SK-N-SH (cell line): ENCODE measurements around the gene MEAF6.

- RRBS, result no CpG with 5 or more reads among the region's 2 CpGs
CAGE:
- cytosol, long polyA plus RNA, result no peak
- long polyA plus RNA, result no peak
- nucleus, long polyA plus RNA, result no peak
Observed at GRCh38 chr1:36149965-36150109, 551 bp upstream of the TRAPPC3 start.

GRCh38 chr1:36157400-36157932 lies 1.5 kb downstream of the MAP7D1 start:
- RRBS, result no CpG with 5 or more reads among the region's 5 CpGs
CAGE:
- cytosol, long polyA plus RNA, result no peak
- long polyA plus RNA, result no peak
- nucleus, long polyA plus RNA, result no peak

GRCh38 chr1:36183074-36183878 lies 27.3 kb downstream of the MAP7D1 start:
- RRBS, result no CpG with 5 or more reads among the region's 7 CpGs
CAGE:
- cytosol, long polyA plus RNA, result no peak
- long polyA plus RNA, result no peak
- nucleus, long polyA plus RNA, result no peak

DNA sequence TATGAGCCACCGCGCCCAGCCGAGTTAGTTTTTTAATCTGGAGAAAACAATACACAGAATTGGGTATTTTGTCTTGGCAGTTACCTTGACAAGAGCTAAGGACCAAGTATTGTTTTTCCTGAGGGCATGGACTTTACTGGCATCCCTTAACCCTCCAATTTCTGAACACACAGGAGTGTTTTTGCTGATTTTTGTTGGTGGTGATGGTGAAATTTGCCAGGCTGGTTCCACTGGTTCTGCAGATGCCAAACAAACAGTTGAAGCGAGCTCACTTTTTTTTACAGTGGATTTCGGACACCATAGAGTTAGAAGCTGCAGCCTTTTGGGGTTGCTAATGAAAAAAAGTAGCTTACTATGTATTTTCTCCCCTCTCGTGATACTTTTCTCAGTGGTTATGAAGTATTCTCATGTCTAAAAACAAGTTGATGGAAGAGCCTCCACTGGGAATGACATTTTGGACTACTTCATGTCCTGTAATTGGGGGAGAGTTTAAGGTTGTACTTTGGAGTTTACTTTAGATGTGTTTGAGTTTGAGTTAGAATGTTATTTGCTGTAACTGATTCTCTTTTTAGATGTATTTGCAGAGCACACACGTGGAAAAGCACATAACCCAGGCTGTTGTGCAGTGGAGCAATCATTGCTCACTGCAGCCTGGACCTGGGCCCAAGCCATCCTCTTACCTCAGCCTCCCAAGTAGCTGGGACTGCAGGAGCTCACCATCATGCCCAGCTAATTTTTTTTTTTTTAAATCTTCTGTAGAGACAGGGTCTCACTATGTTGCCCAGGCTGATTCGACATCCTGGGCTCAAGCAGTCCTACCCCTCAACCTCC lies 36.9 kb upstream of the SH3D21 start:
- RRBS, result no CpG with 5 or more reads among the region's 8 CpGs
CAGE:
- cytosol, long polyA plus RNA, result no peak
- long polyA plus RNA, result no peak
- nucleus, long polyA plus RNA, result no peak

DNA sequence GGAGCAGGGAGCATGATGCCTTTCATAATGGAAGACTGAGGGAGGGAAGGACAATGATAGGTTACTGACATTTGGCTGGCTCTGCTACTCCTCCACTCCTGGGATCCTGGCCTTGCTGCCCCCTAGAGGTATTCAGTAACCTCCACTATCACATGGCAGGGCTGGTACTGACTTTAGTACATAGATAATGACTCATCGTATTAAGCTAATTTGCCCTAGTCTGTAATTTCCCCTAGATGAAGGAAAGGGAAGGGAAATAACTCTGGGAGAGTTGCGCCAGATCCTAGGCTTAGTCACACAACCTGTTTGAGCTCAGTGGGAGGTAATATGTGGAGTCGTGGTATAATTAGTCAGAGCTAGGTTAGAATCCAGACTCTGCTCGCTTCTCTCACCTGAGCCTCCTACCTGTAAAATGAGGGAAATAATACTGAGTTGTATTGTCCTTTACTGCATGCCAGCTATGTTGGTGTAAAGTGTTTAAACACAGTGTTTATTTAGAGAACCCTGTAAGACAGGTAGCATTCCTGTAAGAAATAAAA lies 6.2 kb upstream of the SH3D21 start:
- RRBS, result no CpG with 5 or more reads among the region's 4 CpGs
CAGE:
- cytosol, long polyA plus RNA, result no peak
- long polyA plus RNA, result no peak
- nucleus, long polyA plus RNA, result no peak

GRCh38 chr1:36354794-36355332 lies 30.9 kb downstream of the STK40 start:
- RRBS, result no CpG with 5 or more reads among the region's 12 CpGs
CAGE:
- cytosol, long polyA plus RNA, result no peak
- long polyA plus RNA, result no peak
- nucleus, long polyA plus RNA, result no peak

- RRBS, result no CpG with 5 or more reads among the region's 4 CpGs
CAGE:
- cytosol, long polyA plus RNA, result no peak
- long polyA plus RNA, result no peak
- nucleus, long polyA plus RNA, result no peak
Observed at GRCh38 chr1:36368701-36369502, 16.8 kb downstream of the STK40 start.

DNA sequence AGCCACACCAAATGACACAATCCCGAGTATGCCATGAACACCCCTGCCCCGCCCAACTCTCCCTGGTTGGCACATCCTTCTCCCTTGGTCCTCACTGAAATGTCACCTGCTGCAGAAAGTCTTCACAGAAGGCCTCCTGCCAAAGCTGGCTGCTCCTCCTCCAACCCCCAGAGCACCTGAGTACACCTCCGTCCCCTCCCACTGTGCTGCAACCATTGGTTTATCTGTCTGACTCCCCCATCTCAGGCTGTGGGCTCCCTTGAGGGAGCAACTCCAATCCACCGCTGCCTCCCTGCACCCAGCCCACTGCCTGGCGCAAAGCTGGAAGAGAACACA lies 16.3 kb downstream of the STK40 start:
- RRBS, result no CpG with 5 or more reads among the region's 5 CpGs
CAGE:
- cytosol, long polyA plus RNA, result no peak
- long polyA plus RNA, result no peak
- nucleus, long polyA plus RNA, result no peak

DNA sequence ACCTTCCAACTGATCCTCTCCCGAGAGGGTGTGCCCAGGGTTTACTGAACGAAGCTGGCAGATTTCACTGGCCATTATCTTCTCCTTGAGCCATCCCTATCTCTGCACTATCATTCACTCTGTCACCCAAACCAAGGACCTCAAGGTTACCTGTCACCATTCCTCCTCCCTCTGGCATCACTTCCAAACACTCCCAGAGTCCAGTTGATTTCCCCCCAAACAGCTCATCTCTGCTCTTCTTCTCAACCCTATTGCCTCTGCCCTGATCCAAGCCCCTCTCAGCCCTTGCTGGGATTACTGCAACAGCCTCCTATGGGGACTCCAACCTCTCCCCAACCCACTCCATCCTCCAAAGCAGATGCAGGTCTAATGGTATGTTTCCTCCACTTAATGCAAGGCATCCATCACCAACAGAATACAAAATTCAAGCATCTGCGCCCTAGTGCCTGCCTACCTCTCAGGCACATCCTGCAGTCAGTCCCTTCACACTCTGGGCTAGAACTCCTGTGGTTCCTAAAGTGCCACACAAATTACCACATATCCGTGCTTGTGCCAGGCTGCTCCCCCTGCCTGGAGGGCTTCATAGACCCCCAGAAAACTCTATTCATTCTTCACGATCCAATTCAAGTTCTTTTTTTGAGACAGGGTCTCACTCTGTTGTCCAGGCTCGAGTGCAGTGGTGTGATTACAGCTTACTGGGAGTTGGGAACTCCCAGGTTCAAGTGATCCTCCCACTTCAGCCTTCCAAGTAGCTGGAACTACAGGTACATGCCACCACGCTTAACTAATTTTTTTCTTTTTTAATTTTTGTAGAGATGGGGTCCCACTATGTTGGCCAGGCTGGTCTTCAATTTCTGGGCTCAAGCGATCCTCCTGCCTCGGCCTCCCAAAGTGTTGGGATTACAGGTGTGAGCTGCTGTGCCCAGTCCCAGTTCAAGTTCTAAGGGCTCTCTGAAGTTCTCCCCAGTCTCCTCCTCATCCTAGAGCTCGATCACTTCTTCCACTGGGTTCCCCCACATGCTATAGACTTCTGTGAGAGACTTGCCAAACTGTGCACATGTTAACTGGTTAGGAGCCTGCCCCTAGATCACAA lies 4.5 kb downstream of the STK40 start:
- RRBS, result no CpG with 5 or more reads among the region's 10 CpGs
CAGE:
- cytosol, long polyA plus RNA, result no peak
- long polyA plus RNA, result no peak
- nucleus, long polyA plus RNA, result no peak

GRCh38 chr1:37036074-37036592 lies 1.8 kb upstream of the GRIK3 start:
- RRBS, result no CpG with 5 or more reads among the region's 14 CpGs
CAGE:
- cytosol, long polyA plus RNA, result no peak
- long polyA plus RNA, result no peak
- nucleus, long polyA plus RNA, result no peak

- RRBS, result no CpG with 5 or more reads among the region's 2 CpGs
CAGE:
- cytosol, long polyA plus RNA, result no peak
- long polyA plus RNA, result no peak
- nucleus, long polyA plus RNA, result no peak
Observed at GRCh38 chr1:37063616-37063852, 29.2 kb upstream of the GRIK3 start.

DNA sequence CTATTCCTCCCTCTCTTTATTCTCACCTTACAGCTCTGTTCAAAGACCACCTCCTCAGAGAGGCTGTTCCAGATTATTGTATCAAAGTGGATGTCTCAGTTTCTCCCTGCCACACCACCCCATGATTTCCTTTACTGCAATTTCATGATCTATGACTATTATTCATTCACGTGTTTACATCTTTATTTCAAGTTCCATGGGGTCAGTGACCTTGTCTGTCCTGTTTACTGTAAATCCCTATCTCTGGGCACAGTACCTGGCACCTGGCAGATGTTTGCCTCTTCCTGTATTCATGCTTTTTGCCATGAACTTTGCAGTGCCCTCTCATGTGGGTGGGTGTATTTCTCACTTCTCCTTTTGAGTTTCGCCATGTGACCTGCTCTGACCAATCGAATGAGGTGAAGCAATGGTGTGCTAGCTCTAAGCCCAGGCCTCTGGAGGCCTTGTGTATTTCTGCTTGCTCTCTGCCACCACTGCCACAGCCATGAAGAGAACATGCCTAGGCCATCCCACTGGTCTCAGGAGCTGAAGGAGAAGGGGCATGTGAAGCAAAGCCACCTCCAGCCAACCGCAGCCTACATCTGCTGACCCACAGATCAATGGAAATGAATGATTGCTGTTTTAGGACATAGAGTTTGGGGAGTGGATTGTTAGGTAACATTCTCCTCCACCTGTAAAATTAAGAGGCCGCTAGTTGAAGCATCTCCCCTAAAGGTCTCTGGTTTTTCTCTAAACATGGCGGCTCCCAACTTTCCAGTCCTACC lies 185.5 kb upstream of the ZC3H12A start:
- RRBS, result no CpG with 5 or more reads among the region's 6 CpGs
CAGE:
- cytosol, long polyA plus RNA, result no peak
- long polyA plus RNA, result no peak
- nucleus, long polyA plus RNA, result no peak

CAGE:
- cytosol, long polyA plus RNA, result no peak
- long polyA plus RNA, result no peak
- nucleus, long polyA plus RNA, result no peak
Observed at GRCh38 chr1:37391350-37391580, 83.1 kb upstream of the ZC3H12A start.

GRCh38 chr1:37474263-37474464 lies 216 bp upstream of the ZC3H12A start:
- RRBS, result under 1% methylated on average over 12 of the region's 29 CpGs
CAGE:
- cytosol, long polyA plus RNA, result no peak
- long polyA plus RNA, result no peak
- nucleus, long polyA plus RNA, result no peak

DNA sequence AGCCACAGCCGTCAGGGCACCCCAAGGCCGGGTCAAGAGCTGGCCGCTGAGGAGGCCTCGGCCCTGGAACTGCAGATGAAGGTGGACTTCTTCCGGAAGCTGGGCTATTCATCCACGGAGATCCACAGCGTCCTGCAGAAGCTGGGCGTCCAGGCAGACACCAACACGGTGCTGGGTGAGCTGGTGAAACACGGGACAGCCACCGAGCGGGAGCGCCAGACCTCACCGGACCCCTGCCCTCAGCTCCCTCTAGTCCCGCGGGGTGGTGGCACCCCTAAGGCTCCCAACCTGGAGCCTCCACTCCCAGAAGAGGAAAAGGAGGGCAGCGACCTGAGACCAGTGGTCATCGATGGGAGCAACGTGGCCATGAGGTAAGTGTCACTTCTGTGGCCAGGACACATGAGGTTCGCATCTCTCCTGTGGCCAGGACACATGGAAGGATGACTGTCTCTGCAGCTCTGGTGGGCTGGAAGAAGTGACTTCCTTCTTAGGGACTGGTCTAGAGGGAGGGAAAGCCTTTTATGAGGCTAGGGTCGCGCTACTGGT lies 1.3 kb downstream of the ZC3H12A start:
- RRBS, result 97% methylated on average over 4 of the region's 22 CpGs
CAGE:
- cytosol, long polyA plus RNA, result no peak
- long polyA plus RNA, result no peak
- nucleus, long polyA plus RNA, result no peak

- RRBS, result no CpG with 5 or more reads among the region's 14 CpGs
CAGE:
- cytosol, long polyA plus RNA, result no peak
- long polyA plus RNA, result no peak
- nucleus, long polyA plus RNA, result no peak
Observed at GRCh38 chr1:37478411-37479252, 4.3 kb downstream of the ZC3H12A start.

- RRBS, result 2% methylated on average over 27 of the region's 112 CpGs
CAGE:
- cytosol, long polyA plus RNA, result start-site peak on the minus strand at chr1:37514746-37514781, 1,189 and 1,513 reads in 2 replicates
- long polyA plus RNA, result start-site peak on the minus strand at chr1:37514667-37514769, 945 and 1,126 reads in 2 replicates
- nucleus, long polyA plus RNA, result start-site peak on the minus strand at chr1:37514747-37514757, 147 and 520 reads in 2 replicates
Observed at GRCh38 chr1:37514154-37515416, at the start of gene MEAF6. Gene MEAF6 (minus strand): TSS chr1:37514766.

DNA sequence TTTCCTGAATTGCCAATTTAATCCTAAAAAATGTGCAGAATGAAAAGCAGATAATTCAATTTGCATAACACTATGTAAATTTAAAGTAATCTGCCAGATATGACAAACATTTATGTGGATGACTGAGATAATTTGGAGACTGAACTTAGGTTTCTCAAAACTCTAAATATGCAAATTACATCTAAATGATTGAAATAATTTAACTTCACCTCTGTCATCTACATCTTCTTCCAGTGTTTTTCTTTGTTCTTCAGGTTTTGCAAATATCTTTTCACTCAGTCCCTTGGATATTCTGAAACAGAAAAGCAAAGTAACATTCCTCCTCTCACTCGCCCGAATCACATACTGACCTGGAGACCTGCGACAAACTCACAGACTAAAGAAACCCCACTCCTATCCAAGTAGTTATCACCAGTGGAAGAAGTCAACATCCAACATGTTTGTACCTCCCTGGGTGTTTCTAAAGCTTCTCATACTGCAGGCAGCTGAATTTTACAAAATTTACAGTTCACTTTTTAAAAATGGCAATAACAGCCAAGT lies 11.4 kb downstream of the DNALI1 start:
- RRBS, result no CpG with 5 or more reads among the region's 3 CpGs
CAGE:
- cytosol, long polyA plus RNA, result no peak
- long polyA plus RNA, result no peak
- nucleus, long polyA plus RNA, result no peak

- RRBS, result 4% methylated on average over 49 of the region's 119 CpGs
CAGE:
- cytosol, long polyA plus RNA, result no peak
- long polyA plus RNA, result no peak
- nucleus, long polyA plus RNA, result no peak
Observed at GRCh38 chr1:37752429-37753683, 12.1 kb downstream of the EPHA10 start.

- RRBS, result no CpG with 5 or more reads among the region's 11 CpGs
CAGE:
- cytosol, long polyA plus RNA, result no peak
- long polyA plus RNA, result no peak
- nucleus, long polyA plus RNA, result no peak
Observed at GRCh38 chr1:37857147-37857827, 2.1 kb downstream of the MTF1 start.